Colon Carcinoma Metastatic in the Lung (tissue), 2 donors: Measurements from ENCODE around the gene ST3GAL2.

DNA sequence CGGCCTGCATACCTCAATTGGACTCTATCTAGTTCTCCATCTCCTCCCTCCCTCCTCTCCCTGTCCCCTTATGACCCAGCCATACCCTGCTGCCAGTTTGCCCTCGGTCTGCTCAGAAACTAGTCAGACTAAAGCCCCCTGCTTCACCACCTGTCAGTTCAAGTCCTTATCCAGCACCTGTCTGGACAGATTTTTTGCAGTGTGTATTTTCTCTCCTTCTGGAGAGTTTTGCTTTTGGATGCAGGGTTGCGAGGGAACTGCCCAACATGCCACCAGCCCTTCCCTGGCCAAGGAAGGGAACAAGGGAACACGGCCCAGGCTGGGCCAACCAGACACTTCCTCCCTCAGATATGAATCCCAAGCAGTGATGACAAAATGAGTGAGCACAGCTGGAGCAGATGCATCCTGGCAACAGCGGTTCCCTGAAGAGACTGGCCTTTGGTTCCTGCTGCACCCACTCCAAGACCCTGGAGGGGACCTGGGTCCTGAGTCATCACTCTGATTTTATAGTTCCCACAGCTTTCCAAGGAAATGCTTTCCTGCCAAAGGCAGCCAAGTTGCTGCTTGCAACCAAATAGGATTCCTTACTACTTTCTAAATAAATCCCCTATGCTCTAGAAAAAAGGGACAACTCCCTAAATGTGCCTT, 5.5 kb downstream of the ST3GAL2 start:
- PRO-cap, 2 experiments, result no peak in any of the 2 experiments

DNA sequence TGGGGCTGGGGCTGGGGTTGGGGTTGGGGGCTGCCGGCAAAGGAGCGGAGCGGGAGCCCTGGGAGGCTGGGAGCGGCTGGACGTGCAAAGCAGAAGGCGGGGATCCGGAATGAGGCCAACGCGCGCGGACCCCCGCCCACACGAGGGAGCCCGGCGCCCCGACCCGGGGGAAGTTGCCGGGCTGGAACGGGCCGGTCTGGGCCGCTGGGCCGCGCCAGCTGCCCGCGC, 334 bp downstream of the ST3GAL2 start:
- PRO-cap, 2 experiments, result no peak in any of the 2 experiments

DNA sequence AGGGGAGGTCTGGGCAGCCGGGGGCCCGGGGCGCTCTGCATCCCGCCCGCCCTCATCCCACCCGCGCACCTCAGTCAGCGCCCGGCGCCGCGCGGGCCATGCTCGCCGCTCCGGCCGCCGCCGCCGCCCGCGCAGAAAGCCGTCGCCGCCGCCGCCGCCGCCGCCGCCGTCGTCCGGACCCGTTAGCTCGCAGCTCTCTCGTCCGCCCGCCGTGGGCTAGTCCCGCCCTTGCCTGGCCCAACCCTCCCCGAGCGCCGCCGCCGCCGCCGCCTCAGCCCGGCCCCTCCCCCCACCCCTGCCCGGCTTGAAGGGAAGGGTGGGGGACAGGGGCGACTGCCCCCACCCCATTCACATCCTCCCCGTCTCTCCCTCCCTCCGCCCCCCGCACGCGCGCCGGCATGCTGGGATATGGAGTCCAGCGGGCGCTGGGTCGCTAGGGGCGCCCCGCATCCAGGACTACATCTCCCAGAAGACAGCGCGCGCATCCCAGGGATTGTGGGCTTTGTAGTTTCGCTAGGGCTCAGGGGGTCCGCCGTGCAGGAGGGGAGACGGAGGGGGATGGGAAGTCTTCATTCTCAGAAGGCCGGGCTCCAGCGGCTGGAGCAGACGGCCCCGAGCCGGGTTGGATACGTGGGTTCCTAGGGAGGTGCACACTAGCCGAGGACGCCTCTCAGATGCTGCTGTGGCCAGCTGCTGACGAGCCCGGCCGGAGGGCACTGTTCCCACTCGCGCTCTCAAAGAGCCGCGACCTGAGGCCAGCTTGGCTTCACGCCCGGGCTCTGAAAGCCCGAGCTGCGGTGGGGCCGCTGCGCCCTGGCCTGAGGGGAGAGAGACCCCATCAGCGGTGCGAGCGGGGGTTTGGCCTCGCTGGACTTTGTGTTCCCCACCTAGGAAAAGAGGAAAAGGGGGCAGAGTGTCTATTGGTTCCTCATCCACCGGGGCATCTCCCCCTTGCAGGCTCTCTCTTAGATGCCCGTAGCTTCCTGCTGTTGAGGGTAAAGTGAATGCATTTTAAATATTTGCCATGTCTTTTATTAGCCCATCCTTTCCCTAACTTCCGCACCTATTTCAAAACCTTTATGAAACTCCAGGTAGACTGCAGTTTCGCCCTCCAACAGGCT, at the start of gene ST3GAL2:
Gene ST3GAL2 (minus strand): TSS at position 221 of the 1,121 bp plus-strand sequence.
- PRO-cap, 2 experiments, result peak in 2 of 2 experiments; most common plus-strand start position 578 of the sequence (in 1); most common minus-strand start position 189 of the sequence (in 1)

DNA sequence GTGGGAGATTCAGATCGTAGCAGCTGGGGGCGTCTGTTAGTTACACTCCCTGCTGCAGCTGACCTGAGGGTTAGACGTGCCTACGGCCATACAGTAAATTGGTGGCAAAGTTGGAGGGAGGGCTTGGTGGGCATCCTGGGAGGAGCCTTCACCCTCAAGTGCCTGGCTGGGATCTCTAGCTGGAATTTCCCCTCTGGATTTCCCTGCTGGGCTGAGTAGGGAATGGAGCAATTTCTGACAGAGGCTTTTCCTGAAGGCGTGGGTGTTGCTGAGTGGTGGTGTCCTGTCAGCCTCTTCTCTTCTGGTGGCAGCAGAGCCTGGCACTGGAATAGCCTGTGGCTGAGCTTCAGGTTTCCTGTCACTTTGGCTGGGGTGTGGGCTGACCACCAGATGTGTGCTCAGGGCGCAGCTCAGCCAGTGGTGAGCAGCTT, 6.5 kb downstream of the FCSK start:
- PRO-cap, 2 experiments, result no peak in any of the 2 experiments

- PRO-cap, 2 experiments, result no peak in any of the 2 experiments
These were observed 15.1 kb downstream of the IL34 start for GRCh38 chr16:70661006-70662297.

GRCh38 chr16:70736740-70737301, 51.0 kb upstream of the MTSS2 start:
- PRO-cap, 2 experiments, result no peak in any of the 2 experiments

DNA sequence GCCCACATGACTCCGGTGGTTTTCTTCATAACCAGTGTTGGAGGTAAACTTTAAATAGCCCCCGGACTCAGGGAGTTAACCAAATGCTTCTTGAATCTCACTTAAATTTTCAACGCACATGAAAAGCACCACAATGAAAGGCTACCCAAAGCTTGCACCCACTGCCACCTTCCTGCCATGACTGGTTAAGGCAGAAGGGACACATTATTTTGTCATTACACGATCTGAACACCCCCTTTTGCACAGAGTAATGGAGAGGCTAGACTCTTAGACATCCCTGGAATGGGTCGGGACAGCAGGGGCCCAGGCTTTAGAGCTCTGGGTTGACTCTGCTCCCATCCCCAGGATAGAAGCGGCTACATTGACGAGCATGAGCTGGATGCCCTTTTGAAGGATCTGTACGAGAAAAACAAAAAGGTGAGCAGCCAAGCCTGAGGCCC, 26.7 kb downstream of the CALB2 start:
- PRO-cap, 2 experiments, result no peak in any of the 2 experiments

DNA sequence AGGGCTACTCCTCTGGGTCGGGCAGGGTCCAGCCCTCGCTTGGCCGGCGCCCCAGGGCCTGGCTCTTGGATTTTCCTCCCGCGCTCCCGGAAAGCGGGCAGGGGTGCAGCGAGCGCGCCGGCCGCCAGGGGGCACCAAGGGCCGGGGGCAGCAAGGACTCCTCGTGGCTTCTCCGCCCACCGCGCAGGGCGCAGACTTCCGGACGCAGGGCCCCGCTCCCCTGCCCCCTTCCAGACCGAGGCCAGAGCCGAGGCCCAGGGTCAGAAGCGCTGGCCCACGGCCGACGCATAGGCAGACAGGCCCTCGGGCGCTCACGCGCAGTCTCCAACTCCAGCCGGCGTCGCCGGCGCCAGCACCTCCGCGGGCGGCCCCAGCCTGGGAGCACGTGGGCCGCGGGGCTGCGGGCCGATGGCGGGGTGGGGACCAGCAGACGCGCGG, 330 bp downstream of the TLE7 start:
- PRO-cap, 2 experiments, result no peak in any of the 2 experiments

DNA sequence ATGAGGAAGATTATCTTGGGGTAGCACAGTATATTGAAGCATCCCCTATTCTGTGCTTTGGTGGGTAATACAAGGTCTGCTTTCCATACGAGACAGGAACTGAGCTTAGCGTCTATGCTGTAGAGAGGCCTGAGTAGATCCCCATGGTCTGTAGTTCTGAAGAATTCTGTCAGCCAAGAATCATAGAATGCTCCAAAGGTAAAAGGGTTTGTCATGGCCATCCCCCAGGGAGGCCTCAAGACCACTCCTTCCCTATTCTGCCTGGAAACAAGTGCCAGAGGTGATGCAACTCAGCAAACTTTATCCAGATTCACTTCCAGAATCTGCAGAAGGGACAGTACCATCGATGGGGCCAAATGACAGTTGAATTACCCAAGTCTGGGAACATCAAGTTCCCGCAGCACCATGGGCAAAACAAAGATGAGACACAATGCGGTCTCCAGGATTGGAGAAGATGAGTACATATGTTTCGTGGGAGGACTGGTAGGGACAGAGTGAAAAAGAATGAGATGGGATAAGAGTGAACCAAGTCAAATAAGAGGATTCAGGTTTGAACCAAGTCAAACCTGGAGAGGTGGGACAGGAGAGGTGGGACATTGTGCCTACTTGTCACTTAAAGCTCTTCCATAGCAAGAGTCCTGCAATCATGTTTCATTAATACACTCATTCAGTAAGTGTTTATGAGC, 13.7 kb upstream of the TAT start:
- PRO-cap, 2 experiments, result no peak in any of the 2 experiments

DNA sequence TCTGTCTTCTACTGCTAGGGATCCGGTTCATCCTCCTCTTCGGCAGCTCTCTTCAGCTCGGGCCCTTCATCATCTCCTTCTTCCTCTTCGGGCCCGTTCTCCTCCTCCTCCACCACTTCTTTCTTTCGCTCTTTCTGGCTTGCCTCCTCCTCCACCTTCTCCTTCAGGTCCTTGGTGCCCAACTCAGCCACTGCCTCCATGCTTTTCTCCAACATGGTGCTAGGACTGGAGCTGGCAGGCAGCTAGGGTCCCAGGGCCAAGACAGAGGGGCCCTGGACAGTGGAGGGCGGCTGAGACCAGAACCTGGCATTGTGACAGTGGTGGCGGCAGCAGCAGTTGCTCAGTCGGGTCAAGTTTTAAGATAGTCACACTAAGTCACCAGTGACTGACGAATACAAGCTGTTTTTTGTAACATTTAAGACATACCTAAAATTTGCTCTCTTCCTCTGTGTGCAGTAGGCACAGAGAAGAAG, 31.0 kb downstream of the AP1G1 start:
- PRO-cap, 2 experiments, result no peak in any of the 2 experiments

GRCh38 chr16:71807918-71808579, 585 bp downstream of the AP1G1 start:
- PRO-cap, 2 experiments, result peak in 1 of 2 experiments; most common plus-strand start chr16:71808398 (in 1)

DNA sequence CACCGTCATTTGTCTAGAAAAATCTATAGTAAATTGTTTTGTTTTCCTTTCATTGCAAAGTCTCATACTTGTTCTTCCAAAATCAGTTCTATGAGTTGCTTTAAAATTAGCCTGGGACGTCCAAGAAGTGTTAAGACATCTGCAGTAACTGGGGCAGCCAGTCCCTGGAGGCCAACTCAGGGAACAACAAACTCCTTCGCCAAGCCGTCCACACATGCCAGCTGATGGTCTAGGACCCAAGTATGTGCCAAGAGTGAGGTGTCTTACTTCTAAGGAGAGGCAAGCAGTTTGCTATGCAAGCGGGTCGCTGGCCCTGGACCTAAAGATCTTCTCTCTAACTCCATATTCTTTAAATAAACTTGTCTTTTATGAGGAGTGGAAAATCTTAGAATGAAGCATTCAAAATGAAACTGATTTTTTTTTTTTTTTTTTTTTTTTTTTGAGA, 9.4 kb upstream of the AP1G1 start:
- PRO-cap, 2 experiments, result no peak in any of the 2 experiments

- PRO-cap, 2 experiments, result no peak in any of the 2 experiments
These were observed 10.2 kb downstream of the ATXN1L start for GRCh38 chr16:71855787-71856629.

DNA sequence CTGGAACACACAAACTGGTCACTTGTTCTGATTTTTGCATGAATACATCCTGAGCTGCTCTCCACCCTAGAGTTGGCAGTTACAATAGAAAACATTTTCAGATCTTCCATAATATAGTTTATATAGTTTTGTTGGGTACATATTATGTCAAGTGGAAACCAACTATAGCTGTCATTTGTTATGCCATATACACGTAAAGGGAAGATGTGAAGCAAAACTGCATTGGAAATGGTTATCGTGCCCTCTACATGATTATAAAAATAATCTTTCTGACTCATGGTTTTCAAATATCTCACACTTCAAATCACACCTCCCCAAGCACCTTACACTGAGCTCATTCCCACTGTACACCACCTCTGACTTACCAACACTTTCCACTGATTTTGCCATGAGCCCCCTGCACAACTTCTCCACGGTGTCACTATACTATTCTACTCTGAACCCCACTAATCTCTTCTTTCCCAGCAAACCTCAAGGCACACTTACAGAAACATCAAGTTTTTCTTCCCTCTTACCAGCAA, 18.9 kb downstream of the ZNF821 start:
- PRO-cap, 2 experiments, result no peak in any of the 2 experiments

GRCh38 chr16:71919142-71919501, 23.8 kb downstream of the IST1 start:
- PRO-cap, 2 experiments, result no peak in any of the 2 experiments

- PRO-cap, 2 experiments, result no peak in any of the 2 experiments
These were observed 35.1 kb downstream of the IST1 start for GRCh38 chr16:71930297-71931015.

GRCh38 chr16:72428581-72429472, 256.9 kb upstream of the PMFBP1 start:
- PRO-cap, 2 experiments, result no peak in any of the 2 experiments

DNA sequence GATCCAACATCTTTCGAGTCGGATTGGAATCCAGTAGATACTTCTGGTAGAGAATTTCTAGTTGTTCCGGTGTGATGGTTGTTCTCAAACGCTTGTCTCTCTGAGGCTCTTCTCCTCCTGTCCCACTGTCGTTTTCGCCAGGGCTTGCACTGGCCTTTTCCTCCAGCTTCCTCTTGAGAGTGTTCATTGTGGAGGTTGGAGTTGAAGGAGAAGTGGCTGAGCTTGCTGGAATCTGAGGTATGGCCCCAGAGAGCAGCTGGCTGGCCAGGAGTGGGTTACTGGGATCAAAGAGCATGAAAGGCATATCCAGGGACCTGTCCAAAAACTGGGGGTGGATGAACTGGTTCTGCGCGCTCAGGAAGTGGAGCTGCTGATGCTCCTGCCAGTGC, 253.3 kb downstream of the ZFHX3 start:
- PRO-cap, 2 experiments, result no peak in any of the 2 experiments

- PRO-cap, 2 experiments, result no peak in any of the 2 experiments
These were observed 251.7 kb downstream of the ZFHX3 start for GRCh38 chr16:72796209-72796684.

- PRO-cap, 2 experiments, result no peak in any of the 2 experiments
These were observed 64.0 kb downstream of the ZFHX3 start for GRCh38 chr16:72983645-72984598.